Vein endothelial cell (primary cell): ENCODE results near the genes SYK, AUH, ROR2, SPTLC1 and IARS1.

DNA sequence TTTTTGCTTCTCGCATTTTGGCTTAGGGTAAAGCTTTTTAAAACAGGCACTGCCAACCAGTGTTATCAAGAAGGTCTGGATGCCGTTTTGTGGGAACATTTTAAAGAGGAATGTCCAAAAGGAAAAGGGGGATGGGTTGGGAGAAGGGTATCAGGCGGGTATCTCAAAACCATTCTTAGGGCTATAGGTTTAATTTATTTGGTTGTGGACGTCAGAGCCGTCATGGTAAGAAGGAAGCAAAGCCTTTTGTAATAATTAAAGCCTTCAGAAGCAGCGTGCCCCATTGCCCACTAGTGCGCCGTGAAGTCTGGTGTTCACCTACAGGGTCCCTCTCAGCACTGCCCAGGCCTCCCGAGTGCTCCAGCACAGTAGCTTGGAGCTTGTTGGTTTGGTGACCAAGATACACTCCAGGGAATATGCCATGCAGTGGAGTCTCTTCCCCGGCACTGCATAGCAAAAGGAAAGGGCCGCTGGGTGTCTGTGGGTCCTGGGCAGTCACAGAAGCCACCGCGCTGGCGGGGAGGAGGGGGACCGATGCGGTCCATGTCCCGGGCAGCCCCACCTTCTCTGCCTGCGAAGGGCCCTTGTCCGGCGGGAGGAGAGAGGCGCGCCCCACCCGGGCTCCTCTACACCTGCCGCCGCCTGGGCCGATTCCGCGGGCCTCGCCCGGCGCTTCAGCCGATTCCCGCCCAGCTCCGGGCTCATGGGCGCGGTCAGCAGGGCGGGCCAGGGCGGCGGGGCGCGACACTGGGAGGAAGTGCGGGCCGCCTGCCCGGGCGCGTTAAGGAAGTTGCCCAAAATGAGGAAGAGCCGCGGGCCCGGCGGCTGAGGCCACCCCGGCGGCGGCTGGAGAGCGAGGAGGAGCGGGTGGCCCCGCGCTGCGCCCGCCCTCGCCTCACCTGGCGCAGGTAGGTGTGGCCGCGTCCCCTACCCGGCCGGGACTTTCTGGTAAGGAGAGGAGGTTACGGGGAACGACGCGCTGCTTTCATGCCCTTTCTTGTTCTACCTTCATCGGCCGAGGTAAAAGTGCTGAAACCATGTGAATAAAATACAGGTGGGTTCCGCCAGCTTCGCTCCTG, at the start of gene SYK:
TSS of gene SYK (plus strand) at position 834 of the 1,079 bp plus-strand sequence.
- CAGE, long polyA plus RNA, result no peak

DNA sequence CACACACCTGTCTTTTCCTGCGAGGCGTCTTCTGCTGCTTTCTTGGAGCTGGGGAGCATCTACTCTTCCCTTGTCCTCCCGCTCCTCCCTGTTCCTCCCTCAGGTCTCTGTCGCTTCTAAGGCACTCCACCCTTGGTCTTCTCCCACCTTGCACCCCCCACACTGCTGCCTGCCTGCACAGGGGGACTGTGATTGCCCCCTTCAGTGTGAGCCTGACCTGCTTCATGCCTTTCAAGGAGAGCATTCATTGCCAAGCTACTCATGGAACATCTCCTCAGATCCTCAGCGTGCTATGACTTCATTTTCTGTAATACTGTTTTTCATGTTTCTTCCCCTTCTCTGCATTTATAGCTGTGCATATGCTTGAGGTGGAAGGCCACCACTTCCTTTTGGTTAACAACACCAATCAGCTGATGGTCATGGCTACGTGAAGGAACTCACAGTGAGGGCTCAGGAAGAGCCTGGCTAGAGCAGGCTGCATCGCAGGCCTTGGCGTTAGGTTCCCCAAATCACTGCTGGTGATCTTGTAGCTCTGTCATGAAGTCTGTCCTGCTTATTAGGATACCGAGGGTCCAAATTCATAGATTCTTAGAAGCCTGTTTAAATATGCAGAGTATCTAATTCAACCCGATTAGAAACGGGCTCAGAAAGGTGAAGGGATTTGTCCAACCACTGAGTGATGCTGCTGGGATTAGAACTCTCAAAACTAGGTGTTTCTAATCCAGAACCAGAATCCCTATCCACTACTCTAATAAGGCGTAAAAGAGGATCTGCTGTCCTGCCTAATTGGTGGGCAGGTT, 7.2 kb downstream of the SYK start:
- CAGE, long polyA plus RNA, result no peak

DNA sequence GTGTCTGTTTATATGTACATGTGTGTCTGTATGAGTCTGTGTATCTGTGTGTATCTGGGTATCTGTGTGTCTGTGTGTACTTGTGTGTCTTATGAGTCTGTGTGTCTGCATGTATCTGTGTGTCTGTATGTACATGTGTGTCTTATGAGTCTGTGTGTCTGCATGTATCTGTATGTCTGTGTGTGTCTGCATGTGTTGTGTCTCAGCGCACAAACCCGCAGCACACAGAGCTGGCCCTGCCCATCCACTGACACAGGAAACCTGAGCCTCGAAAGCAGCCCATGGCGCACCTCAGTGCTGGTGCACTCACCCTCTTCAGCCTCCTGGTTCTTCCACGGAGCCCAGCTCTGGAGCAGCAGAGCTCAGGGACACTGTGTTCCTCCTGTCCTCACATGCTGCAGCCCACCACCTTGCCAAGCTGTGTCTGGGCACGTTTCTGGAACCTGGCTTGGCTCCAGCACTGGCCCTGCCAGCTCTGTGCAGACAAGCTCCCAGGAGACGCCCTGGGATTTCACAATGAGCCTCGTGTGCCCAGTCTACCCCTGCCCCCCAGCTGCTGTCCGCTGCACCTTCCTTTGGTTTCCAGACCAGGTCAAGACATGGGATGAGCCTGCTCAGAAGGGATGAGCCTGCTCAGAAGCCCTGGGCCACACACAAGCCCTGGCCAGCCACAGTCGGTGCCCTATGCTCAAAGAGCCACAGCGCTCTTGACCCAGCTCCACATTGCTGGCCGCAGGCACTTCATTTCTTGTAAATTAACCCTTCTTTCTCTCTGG, 119.5 kb downstream of the SYK start:
- CAGE, long polyA plus RNA, result no peak

DNA sequence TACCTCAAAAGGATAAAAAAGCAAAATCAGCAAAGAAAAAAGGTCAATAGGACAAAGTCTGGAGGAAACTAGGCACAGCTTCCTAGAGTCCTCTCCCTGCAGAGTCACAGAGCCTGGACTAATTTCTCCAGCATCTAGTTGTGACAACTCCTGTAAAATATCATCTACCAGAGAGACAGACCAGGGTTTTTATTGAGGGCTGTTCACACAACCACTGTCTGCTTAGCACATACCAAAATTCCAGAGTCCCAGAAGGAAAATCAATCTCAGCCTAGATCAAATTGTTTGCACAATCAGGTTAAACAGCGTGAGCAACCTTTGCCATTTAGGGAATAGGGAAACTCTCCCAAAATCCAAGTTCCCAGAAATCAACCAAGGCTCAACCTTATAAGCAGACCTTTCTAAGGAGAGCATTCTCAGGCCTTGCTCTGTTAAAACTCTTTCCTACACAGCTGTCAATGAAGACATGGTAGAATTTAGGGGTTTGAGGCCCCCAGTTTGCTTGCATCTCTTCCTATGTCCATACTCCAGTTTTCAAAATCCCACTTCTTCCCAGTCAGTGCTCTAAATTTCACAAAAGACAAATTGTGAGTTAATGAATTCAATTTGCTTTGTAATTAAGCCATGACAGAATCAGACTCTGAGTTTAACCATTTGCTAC, 190.4 kb downstream of the SYK start:
- CAGE, long polyA plus RNA, result no peak

- CAGE, long polyA plus RNA, result no peak
Measured at GRCh38 chr9:91060364-91060843, 258.8 kb downstream of the SYK start.

DNA sequence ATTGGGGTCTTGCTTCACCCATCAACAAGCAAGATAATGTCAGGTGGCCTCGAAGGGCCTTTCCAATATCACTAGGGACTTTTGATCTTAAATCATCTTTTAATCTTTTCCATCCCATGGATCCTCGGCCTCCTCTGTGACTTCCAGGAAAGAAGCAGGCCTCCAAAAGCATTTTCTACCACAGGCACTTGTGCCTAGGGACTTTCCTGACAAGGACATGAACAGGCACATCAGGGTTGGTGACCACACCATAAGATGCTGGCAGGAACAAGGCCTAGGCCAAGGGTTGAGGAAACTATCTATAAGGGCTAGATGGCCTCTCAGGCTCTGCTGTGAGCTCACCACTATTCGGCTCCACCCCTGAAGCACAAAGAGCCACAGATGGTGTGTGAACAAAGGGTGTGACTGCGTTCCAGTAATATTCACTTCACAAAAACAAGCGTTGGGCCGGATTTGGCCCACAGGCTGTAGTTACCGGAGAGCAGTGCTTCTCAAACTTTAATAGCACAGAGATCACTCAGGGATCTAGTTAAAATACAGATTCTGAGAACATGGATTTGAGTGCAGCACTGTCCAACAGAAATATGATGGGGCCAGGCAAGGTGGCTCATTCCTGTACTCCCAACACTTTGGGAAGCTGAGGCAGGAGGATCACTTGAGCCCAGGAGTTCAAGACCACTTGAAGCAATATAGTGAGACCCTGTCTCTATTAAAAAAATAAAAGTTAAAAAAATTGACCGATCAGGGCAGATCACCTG, 204.8 kb downstream of the AUH start:
- CAGE, long polyA plus RNA, result no peak

- CAGE, long polyA plus RNA, result no peak
Measured at GRCh38 chr9:91197651-91198156, 164.0 kb downstream of the AUH start.

GRCh38 chr9:91230196-91230910, 131.4 kb downstream of the AUH start:
- CAGE, long polyA plus RNA, result no peak

GRCh38 chr9:91300159-91300661, 61.5 kb downstream of the AUH start:
- CAGE, long polyA plus RNA, result no peak

- CAGE, long polyA plus RNA, result no peak
Measured at GRCh38 chr9:91361153-91362242, at the start of gene AUH. AUH (minus strand) TSS chr9:91361918.

- CAGE, long polyA plus RNA, result no peak
Measured at GRCh38 chr9:91409758-91410230, 13.8 kb downstream of the NFIL3 start.

GRCh38 chr9:91410231-91411062, 13.2 kb downstream of the NFIL3 start:
- CAGE, long polyA plus RNA, result no peak

DNA sequence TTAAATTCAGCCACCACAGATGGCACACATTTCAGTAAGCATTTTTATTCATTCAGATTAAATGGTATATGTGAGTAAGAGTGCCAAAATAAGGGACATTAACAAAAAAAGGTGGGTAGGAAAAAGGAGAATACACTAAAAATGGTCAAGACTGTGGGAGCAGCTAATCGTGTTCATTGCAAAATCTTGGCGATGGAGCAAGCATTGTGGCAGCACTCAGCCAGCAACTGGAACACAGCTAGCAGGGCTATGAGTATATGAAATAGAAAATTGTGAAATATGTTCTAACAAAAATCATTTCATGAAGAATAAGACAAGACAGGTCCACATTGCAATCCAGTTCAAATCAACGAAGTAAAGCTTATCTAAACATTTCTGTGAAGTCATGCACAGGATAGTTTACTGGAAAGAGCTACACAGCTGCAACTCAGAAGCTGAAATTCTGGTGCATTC, 5.2 kb upstream of the NFIL3 start:
- CAGE, long polyA plus RNA, result no peak

DNA sequence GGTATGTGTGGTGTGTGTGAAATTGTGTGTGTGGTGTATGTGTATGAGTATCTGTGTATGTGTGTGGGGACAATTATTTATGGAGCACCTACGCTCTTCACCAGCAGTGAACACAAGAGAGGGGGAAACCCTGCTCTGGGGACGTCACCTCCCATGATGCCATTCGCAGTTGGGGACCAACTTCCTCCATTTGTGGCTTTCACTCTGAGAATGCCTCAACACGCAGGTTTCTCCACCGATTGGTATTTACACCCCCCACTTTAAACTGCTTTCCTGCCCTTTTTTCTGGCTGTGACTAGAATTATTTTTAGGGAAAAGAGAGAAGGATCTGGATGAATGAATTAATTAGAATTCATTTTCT, 238.0 kb downstream of the ROR2 start:
- CAGE, long polyA plus RNA, result no peak

- CAGE, long polyA plus RNA, result no peak
Measured at GRCh38 chr9:91843577-91844123, 106.4 kb downstream of the ROR2 start.

GRCh38 chr9:91950049-91951091, at the start of gene ROR2:
ROR2 (minus strand) TSS chr9:91950228.
- CAGE, long polyA plus RNA, result no peak

DNA sequence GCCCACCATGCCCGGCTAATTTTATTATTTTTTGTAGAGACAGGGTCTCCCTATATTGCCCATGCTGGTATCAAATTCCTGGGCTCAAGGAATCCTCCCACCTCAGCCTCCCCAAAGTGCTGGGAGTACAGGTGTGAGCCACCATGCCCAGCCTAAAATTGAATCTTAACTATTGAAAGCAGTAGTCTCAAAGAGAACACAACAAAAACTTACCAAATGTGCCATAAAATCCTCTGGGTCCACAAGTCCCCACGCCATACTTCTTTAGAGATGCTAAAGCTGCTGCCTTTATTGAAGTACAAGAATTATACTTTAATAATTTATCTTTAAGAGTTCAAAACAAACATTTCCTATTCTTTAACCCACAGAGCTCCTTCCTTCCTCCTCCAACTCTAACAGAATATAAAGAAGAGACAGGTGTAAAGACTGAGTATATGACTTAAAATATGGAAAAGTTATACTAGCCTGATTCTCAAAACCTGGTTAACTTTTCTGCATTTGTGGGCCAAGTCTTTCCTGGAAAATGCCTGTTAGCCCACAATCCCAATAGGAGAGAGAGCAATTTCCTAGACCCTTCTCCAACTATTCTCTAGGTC, 35.3 kb downstream of the SPTLC1 start:
- CAGE, long polyA plus RNA, result no peak

GRCh38 chr9:92114822-92115817, at the start of gene SPTLC1:
SPTLC1 (minus strand) TSS chr9:92115413.
- CAGE, long polyA plus RNA, result start-site peak on the minus strand at chr9:92115386-92115393, 457 and 365 reads in 2 replicates

DNA sequence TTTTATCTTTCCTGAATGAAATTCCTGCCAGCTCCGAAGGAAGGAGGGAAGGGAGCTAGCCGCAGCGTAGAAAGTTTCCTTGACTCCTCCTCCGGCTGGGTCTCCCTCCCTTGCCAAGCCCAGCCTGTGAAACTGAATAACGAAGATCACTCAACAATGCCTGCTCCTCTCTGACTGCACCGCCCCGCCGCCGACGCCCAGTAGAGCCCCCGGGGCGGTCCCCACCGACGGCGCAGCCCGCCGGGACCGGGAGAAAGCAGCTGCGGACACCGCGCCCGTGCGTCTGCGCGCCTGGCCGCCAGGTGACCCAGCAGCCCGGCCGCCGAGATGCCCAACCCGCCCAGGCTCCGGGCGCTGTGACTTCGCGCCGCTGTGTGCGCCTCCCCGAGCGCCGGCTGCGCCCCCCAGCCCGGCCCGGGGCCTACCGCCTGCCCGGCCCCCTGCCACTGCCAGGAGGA, 25.9 kb upstream of the SPTLC1 start:
- CAGE, long polyA plus RNA, result no peak

DNA sequence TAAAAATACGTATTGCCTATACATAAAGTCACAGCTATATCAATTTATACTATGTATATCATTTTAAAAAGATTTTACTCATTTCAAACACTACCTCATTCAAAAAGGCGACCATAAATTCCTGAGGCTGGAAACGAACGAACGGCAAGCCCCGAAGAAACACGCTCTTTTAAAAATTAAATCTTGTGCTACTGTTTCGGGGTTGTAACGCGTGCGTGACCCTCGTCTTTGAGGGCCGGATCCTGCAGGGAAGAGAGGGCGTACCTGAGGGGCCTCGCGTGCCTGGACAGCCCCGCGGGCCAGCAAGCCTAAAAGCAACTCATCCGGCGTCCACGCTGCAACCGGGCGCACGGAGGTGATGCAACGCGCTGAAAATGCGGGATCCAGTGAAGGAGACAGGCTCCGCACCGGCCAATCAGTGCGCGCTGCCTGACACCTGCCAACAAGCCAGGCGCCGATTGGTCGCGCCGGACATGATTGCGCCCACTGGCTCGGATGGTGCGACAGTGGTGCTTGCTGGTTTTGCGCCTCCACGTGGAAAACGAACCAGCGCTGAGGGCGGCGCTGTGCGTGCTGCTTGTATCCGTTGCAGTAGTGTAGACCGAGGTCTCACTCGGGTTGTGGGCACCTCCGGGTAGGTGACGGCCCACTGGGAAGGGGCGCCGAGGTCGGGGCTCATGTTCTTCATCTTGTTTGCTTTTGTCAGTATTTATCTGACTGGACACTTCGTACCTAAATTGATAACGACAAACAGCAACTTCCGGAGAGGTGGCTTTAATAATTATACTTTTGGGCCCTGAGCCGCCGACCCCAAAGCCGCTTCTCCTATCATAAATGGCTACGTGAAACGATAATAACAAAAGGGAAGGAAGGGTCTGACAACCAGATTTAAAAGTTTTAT, at the start of gene IARS1:
TSS of gene IARS1 (minus strand) at position 351 of the 901 bp plus-strand sequence.
- CAGE, long polyA plus RNA, result no peak